Mesenchymal stem cell of the bone marrow (primary cell): ENCODE results near the genes C11orf16, TMEM41B, ZNF143 and WEE1.

DNA sequence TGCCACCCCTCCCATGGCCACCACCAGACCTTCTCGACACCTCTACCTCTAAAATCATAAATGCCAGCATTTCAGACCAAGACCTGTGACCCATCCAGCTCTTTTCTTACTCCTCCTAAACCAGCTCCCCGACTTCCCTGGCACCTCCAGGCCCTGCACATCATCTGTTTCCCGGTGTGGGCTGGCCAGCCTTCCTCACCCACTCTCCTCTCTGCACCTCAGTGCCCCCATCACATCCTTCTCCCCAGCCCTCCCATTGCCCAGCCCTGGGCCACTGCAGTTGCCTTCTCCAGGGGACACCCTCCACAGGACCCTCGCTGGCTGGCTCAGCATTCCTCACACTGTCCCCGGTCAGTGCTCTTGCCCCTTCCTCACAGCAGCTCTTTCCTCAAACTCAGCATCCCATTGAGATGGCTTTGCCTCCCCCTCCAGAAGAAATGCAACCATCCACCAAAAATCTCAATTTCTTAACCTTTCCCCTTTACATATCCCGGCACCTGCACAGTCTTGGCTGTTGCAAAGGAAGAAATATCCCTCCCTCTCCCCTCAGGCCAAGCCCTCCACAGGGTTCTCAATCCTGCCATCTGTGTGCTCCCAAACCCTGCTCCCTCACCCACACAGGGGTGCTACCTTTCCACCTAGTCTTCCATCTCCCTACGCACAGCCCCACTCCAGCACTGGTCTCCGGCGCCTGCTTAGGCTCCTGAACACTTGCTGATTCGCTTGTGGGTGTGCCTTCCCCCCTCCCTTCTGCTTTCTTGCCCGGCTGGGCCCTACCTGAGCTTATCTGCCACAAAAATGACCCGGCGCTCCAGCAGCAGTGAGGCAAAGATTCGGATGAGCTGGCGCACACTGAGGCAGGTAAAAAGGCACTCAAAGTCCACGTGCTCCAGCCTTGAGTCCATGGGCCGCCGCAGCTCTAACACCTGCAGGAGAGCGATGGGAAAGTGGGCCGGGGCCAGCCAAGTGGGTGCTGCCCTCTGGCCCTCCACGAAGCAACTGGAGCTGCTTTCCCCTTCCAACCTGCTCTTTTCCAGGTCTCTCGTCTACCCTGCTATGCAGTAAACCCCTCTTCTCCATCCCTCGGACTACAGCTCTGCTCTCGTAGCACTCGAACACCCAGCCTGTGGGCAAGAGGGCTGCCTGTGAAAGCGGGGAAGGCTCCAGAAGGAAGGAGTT is 19.6 kb downstream of the RPL27A start:
- CAGE, long polyA plus RNA, result no peak

DNA sequence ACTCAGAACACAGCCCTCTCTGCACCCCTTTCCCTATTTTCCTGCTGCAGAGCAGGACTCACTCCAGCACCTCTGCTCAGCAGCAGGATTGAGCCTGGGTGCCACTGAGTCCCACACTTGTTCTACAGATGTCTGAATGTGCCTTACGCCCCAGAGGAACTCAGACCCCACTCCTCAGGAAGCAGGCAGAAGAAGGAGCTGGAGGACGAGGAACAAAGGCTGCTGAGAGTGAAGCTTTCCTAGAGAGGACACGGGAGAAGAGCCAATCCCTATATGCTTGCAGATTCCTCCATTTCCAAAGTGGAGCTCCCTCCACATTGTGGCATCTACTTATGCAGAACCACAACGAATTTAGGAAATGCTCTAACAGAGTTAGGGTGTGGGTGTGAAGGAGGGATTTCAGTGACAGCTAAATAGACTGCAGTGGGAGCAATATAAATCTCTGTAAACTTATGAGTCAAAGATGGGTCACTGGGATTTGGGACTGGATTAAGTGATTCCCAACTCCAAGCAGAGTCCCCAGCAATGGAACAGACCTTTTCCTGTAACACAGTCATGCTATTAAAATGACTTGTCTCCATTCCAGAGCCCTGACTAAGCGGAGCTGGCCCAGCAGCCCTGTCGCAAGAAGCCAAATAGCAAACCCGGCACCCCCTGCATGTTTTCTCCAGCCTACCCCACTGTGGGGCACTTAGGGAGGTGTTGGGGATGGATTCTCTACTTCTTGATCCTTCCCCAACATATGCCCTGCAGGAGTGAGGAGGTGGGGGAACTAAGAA is 36.5 kb downstream of the RPL27A start:
- CAGE, long polyA plus RNA, result no peak

GRCh38 chr11:8775132-8775693 is 35.3 kb downstream of the DENND2B start:
- CAGE, long polyA plus RNA, result no peak

DNA sequence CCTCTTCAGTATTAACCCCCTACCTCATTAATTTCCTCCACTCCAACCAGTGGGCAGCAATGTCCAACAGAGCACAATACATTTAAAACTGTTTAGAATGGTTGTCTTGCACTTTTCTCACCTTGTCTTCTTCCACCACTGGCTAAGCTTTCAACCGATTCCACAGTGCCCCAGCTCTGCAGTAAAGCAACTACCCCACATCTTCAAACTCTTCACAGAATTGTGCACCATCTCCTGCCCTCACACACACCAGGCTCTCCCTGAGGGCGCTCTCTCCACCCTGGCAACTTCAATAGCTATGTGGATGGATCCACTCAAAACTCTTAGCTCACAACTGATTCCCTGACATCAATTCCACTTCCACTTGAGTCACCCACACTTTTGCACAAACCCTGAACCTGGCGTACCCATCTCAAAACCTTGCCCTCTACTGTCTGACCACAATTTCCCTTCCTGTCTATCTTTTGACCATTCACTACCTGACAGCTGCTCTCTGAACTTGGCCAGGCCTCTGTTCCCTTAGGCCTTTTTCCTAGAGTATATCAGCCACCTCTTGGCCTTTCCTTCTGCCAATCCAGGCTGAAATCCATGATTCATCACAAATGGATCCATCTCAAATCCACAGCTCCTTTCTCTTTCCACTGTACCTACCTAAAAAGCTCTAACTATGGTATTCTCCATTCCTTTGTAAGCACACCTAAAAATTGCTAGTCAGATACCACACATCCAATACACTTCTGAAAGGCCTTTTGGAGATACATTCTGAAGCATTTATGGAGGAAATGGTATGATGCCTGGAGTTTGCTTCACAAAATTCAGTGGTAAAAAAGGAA is 21.9 kb downstream of the DENND2B start:
- CAGE, long polyA plus RNA, result no peak

- CAGE, long polyA plus RNA, result no peak
These were observed 29.3 kb upstream of the DENND2B start for GRCh38 chr11:8839669-8840377.

- CAGE, long polyA plus RNA, result no peak
These were observed 45.7 kb upstream of the AKIP1 start for GRCh38 chr11:8865276-8865667.

- CAGE, long polyA plus RNA, result no peak
These were observed 3.0 kb downstream of the AKIP1 start for GRCh38 chr11:8913887-8914405.

GRCh38 chr11:8932753-8933296 is at the start of gene C11orf16:
Gene C11orf16 (minus strand): TSS chr11:8932947.
- CAGE, long polyA plus RNA, result no peak

- CAGE, long polyA plus RNA, result no peak
These were observed 1.2 kb downstream of the TMEM9B start for GRCh38 chr11:8962970-8963607.

DNA sequence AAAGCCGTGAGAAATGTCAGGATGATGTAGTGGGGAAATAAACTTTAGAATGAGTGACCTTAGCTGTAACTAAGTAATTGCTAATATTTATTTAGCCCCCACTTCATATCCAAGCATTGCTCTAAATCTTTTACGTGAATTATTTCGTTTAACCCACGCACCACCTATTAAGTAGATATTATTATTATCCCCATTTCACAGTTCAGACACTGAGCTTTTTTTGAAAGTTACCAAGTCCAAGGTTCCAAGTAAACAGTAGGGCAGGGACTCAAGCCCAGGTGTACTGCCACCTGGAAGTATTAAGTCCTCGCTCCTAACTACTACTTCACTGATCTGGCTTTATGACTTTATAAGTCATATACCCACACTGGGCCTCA is 812 bp downstream of the TMEM41B start:
- CAGE, long polyA plus RNA, result no peak

DNA sequence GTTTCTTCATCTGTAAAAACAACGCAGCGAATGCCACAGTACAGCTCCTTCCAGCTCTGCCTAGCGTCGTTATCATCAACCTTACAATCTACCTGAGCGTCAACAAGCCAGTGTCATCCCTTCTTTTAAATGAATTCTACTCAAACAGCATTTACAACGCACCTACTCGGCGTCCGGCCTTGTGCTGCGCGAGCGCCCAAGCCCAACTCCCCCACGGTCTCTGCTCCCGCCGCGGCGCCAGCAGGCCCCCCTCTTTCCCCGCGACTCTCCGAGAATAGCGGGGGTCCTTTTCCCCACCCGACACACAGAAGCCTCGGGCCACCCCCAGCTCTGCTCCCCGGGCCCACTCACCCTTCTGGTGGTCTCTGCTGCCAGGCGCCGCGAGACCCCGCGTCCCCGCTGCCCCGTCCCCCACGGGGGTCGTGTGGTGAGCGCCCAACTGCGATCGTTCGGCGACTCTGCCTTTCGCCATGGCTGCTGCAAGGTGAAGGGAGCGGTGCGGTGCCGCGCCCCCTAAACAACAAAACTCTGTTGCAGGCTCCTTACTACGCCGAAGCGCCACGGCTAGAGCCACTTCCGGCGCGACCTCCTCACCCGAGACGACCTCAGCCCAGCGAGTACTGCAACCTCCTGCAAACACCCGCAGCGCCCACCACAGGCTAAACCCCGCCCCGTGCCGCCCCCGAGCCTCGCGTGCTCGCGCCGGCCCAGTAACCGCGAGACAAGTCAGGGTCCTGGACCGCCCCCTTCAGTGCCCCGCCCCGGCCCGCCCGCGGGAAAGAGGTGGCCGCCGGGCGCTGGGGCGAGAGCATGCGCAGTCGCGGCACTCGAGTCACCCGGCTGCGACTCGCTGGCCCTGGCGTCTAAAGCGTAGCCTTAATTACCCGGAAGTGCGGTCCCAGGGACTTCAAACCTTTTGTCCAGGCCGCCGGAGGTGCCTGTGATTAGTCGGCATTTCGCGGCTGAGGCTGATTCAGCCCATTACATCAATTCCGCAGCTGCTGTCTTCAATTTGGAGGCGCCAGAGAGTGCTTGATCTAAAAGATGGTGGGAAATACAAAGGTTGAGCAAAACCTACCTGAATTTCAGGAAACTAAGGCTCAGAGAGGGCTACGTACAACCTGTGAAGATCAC is at the start of gene TMEM41B:
TSS of gene TMEM41B (minus strand) at position 624 of the 1,134 bp plus-strand sequence.
- CAGE, long polyA plus RNA, result no peak

DNA sequence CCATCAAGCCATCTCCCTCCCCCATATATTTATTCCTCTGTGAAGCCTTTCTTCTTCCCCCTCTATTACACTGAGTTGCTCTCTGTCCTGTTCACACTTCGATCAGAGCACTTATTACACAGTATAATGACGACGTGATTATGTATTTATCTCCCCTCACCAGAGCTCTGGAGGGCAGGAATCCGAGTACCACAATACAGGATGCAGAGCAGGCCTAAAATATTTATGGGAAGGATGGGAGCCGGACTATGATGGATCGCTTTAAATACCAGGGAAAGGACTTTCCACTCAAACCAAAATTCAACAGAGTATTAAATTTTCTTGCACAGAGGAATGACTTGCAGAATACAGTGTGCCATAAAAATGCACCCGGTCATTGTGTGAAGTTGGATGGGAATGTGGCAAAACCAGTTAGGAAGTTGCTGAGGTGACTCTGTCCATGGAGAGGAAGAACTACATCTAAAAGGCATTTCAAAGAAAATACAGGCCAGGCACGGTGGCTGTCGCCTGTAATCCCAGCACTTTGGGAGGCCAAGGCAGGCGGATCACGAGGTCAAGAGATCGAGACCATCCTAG is 21.3 kb upstream of the IPO7 start:
- CAGE, long polyA plus RNA, result no peak

DNA sequence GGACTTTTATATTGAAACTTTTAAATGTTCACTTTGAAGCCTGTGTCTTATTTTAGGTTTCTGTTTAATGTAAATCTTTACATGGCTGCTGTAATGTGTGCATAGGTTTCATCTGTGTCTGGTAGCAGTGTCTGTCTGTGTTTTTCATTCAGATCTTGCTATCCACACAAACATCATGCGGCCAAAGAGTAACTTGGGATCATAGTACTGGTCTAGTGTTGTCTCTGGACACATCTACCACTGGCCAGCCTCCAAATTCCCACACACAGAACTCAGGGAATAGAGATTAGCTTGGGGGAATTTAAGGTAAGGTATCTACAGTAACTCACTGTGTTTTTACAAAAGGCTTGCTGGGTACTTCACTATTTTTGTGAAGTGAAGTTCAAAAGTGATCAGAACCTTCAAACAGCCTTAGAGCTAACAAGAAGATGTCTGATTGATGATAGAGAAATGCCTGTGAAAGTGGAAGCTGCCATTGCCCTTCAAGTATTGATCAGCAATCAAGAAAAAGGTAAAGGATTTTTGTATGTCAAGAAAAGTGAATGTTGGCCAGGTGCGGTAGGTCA is 32.0 kb upstream of the ZNF143 start:
- CAGE, long polyA plus RNA, result no peak

- CAGE, long polyA plus RNA, result no peak
These were observed at the start of gene ZNF143 for GRCh38 chr11:9460866-9461689. Gene ZNF143 (plus strand): TSS chr11:9461012.

GRCh38 chr11:9572670-9572836 is 917 bp upstream of the WEE1 start:
- CAGE, long polyA plus RNA, result no peak

- CAGE, long polyA plus RNA, result no peak
These were observed at the start of gene WEE1 for GRCh38 chr11:9573601-9574139. Gene WEE1 (plus strand): TSS chr11:9573670.

DNA sequence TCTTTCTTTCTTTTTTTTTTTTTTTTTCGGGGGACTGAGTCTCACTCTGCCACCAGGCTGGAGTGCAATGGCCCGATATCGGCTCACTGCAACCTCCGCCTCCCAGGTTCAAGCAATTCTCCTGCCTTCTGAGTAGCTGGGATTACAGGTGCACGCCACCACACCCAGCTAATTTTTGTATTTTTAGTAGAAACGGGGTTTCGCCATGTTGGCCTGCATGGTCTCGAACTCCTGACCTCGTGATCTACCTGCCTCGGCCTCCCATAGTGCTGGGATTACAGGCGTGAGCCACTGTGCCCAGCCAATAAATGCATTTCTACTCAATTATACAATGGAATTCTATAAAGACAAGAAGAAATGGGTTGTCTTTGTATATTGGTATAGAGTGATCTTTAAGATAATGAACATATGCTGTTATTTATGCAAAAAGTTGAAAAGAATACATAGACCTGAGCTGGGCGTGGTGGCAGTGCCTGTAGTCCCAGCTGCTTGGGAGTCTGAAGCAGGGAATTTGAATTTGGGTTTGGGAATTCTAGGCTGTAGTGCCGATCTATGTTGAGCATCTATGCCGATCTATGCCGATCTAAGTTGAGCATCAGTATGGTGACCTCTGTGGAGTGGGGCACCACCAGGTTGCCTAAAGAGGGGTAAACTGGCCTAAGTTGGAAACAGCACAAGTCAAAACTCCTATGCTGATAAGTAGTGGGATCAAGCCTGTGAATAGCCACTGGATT is 7.2 kb downstream of the WEE1 start:
- CAGE, long polyA plus RNA, result no peak

- CAGE, long polyA plus RNA, result no peak
These were observed 1.7 kb upstream of the SWAP70 start for GRCh38 chr11:9662137-9662704.

- CAGE, long polyA plus RNA, result no peak
These were observed 513 bp upstream of the SWAP70 start for GRCh38 chr11:9663297-9663830.

- CAGE, long polyA plus RNA, result no peak
These were observed 52.7 kb downstream of the SWAP70 start for GRCh38 chr11:9716346-9717292.